ENCODE data around the genes CCDC54 and MYH15.

DNA sequence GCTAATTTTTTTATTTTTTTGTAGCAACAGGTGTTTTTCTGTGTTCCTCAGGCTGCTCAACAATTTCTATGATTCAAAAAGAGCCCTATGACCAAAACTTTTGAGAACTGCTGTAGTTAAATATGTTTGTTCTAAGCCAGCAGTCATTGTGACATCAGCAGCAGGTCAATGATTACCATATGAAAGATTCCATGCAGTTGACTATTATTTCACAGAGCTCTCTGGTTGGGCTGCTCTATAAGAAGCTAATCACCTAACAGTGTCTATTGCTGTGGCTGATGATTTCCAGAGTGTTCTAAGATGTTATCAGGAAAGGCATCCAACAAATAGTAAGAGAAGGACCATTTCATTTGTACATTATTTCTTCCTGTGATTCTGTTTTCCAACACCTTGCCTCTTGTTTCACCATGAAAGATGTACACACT is at the start of gene CCDC54:
CCDC54 (plus strand) TSS at position 266 of the 425 bp plus-strand sequence.
- RAMPAGE, long total RNA: no peak

DNA sequence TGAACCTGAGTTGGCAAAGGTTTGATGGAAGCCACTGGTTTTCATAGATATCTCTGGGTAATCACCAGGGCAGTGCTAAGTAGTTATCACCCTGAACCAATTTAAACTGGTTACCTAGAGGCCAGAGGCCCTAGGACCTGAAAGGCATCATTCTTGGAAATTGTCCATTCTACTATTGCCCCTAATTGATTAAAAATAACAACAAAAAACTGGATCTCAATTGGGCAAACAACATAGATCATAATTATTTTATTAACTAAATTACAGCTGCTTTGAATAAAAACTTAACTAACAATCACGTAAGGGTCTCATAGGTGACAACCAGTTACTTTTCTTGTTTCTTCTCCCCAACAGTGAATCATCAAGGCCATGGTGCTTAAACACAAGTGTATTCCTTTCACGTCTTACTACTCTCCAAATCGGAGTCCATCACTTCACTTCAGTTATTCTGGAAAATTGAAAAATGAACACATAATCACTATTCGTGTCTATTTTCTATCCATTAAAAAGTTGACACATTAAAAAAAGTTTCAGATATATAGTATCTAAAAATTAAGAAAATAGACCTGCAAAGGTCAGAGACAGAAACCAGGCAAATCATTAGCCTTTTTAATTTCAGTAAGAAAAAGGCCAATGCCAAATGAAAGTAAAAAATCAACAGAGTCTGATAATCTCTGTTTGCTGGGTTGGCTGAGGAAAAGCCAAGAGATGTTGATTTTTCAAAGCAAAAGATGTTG is 43.8 kb downstream of the CD47 start:
- RAMPAGE, long total RNA: no peak
- RRBS: no CpG with 5 or more reads among the region's 4 CpGs

- RAMPAGE, long total RNA: no peak
- RRBS: no CpG with 5 or more reads among the region's 1 CpG
Measured at GRCh38 chr3:108051786-108052225, 39.0 kb downstream of the CD47 start.

DNA sequence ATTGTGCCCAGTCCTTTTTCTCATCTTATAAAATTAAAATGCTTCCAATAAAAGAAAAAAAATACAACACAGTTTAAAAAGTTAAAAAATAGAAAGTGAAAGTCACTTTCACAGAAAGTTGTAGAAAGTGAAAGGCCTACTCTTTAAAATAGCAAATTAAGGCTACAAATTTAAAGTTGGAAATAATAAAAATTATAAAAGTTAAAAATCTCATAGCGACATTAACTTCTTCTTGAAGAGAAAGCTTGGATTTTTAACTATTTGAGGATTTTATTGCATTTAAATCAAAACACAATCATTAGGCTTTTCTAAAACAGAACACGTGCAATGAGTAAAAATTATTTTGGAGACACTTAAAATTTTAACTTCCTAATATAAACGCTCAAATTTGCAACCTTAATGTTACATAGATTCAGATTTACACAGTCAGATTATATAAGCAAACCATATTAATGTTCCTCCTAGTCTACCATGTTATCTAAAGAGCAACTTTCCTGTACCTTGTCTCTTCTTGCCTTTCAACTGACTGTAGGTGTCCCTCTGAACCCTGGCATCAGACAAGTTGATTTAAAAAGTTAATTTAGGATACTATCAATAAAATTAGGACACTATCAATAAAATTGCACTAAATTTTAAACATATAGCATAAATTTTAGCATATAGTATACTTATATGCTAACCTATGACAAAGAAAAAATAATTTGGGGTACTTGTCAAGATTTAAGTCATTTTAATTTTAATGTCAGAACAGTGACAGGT is 35.6 kb downstream of the CD47 start:
- RAMPAGE, long total RNA: no peak
- RRBS: no CpG with 5 or more reads among the region's 3 CpGs

GRCh38 chr3:108055779-108056433 is 34.9 kb downstream of the CD47 start:
- RAMPAGE, long total RNA: no peak
- RRBS: no CpG with 5 or more reads among the region's 4 CpGs

DNA sequence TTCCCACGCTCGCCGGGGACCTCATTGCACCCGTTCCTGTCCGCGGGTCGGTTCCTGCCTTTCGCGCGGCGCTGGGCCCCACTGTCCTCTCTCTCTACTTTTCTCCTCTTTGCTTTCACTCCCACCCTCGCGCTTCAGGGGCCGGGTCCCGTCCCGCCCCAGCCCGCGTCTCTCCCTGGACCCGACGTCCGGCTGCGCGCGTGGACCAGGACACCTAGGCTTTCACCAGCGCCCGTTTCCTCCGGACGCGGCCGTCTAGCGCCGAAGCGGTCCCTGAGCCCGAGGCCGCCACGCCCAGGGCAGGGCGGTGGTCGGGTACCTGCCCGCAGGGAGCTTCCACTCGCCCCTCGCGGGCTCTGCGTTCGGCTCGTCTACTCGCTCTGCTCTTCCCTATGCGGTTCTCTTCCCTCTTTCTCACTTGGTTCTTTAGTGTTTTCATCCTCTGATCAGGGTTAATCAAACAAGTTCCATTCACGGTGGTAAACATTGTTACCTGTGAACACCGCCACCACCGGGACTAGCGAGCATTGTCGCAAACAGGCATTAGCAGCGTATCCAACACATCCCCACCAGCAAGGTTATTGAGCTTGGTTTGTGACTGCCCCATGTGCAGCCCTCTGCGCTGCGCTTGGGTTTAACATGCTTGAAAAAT is 614 bp upstream of the CD47 start:
- RAMPAGE, long total RNA: no peak
- RRBS: 4% methylated on average over 14 of the region's 55 CpGs

DNA sequence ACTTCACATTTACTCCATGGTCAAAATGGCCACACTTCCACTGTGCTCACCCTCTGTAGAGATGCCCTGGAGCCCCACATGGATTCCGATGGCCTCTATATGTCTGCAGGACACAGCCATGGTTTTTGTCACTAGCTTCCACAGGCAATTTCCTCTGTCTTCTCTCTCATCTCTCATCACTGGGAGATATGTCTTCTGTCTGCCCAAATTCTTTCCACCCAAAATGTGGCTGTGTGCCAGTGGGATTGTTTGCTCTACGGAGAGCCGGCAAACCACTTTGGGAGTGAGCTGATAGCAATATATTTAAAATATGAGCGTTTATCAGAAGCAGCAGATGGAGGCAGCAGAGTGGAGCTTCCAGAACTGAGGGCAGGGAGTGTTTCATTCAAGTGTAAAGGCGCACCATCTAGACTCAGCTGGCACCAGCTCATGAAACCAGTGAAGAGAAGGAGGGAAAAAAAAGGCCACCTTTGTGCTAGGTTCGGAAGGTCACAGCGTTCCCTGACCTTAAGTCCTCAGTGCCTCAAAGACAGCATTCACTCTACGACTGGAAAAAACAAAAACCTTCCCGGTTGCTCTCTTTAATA is 13.5 kb upstream of the CD47 start:
- RAMPAGE, long total RNA: no peak
- RRBS: no CpG with 5 or more reads among the region's 9 CpGs

- RAMPAGE, long total RNA: no peak
- RRBS: no CpG with 5 or more reads among the region's 3 CpGs
Measured at GRCh38 chr3:108510380-108510970, at the start of gene MYH15. Gene MYH15, minus strand, starts transcription at chr3:108510596.

- RAMPAGE, long total RNA: no peak
- RRBS: no CpG with 5 or more reads among the region's 2 CpGs
Measured at GRCh38 chr3:108550374-108551319, 38.6 kb downstream of the CIP2A start.

- RAMPAGE, long total RNA: no peak
- RRBS: no CpG with 5 or more reads among the region's 4 CpGs
Measured at GRCh38 chr3:109339911-109340389, 2.6 kb upstream of the DPPA4 start.

DNA sequence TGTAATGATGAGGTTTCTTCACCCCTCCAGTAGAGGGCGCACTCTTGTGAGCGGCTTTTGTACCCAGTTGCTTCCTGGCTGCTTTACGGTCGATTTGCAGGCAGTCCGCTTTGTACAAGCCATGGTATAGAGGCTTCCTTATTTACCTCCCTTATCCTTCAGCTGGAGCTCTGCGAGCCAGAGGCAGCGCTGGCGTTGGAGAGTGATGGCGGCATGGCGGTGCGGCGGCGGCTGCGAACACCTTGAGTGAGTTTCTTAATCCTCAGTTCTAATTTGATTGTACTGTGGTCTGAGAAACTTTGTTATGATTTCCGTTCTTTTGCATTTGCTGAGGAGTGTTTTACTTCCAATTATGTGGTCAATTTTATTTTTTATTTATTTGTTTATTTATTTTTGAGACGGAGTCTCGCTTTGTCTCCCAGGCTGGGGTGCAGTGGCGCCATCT is 72.6 kb upstream of the DPPA4 start:
- RAMPAGE, long total RNA: no peak
- RRBS: no CpG with 5 or more reads among the region's 18 CpGs

GRCh38 chr3:109806747-109807490 is 469.6 kb upstream of the DPPA4 start:
- RAMPAGE, long total RNA: no peak
- RRBS: no CpG with 5 or more reads among the region's 6 CpGs

DNA sequence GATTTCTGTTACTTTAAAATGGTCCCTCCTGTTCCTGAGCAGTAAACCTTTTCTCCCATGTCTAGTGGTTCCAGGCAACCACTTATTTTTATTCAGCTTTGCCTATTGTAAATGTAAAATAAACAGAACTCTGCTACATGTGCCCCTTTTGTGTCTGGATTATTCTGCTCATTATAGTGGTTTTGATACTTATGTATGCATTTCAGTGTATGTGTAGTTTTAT is 641.4 kb upstream of the DPPA4 start:
- RAMPAGE, long total RNA: no peak

DNA sequence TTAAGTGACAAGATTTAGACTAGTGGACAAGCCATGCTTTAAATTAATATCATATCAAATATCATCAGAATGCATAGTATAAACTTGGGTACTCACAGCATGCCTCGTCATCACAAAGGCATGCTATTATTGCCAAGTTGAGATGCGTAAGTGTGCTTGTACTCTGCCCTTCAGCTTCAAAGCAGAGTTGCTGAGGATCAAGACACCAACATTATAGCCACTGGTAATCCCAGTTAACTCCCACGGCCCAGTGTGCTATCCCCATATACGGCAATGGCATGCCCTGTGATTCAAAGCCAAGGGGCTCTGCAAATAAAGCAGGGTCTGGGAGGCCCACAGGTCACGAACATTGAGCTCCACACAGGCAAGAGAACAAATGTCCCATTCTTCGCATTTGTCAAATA is 298.2 kb upstream of the NECTIN3 start:
- RAMPAGE, long total RNA: no peak
- RRBS: no CpG with 5 or more reads among the region's 6 CpGs

GRCh38 chr3:111543725-111544267 is 1.8 kb downstream of the CD96 start:
- RAMPAGE, long total RNA: no peak
- RRBS: no CpG with 5 or more reads among the region's 7 CpGs

DNA sequence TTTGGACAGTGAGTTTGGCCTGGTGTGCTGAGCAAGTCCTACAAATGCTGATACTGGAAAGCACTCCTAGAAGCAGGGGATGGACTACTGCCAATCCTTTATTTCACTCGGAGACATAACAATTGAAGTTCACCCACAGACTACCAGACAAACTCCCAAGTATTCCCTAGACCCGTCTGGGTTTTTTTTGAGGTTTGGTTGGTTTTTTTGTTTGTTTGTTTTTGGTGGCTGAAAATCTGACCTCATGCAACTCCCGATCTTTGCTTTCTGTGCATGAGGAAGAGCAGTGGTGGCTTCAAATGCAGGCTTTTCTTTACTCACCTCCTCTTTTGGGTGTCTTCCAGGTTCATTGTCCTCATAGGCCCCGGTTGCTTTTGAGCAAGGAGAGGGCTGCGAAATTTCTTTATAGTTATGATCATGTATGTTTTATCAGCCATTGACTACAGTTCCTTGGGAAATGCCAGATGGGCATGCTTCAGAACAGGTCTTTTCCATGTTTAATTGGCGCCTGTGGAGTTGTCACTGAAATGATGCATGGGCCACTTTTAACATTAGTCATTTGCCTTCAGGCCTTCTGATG is 1.8 kb downstream of the PLCXD2 start:
- RAMPAGE, long total RNA: no peak
- RRBS: no CpG with 5 or more reads among the region's 6 CpGs

DNA sequence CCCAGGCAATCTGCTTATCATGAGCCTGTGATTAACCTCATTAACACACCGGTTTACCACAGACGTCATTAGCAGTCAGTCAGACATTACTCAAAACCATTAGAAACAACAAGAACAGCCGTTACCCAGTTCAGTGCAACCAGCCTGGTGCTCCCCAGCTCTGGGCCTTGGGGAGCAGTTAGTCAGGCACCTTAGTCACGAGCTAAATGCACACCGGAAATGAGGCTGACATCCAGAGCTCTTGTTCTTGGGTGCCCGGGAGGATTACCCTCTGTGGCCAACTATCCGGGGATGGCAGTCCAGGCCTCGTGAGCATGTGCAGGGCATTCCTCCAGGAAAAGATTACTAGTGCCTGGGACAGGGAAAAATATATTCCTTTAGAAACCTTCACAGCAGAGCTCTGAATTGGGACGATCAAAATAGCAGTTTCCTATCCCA is 38.0 kb downstream of the PLCXD2 start:
- RAMPAGE, long total RNA: no peak
- RRBS: 14% methylated on average over 1 of the region's 9 CpGs

DNA sequence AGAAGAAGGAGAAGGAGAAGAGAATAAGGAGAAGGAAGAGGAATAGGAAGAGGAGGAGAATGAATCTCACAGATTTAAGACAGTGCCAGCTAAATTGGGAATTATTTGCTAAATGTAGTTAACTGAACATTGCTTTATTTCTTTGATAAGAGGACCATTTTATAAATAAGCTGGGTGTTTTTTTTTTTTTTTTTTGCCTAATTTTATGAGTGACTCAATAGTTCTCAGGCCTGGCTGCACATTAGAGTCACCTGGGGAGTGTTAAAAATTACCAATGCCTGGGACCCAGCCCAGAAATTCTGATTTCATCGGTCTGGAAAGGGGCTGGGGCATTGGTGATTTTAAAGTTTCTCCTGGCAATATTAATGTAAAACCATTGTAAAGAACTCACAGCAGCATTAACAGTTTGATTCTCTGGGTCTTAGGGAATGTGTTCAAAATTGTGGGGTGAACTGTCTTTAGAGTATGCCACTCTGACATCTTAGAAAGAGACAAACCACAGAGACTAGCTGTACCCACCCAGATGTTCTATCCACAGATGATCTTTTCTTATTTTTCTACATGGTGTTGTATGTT is 51.2 kb upstream of the PHLDB2 start:
- RAMPAGE, long total RNA: no peak
- RRBS: no CpG with 5 or more reads among the region's 1 CpG

DNA sequence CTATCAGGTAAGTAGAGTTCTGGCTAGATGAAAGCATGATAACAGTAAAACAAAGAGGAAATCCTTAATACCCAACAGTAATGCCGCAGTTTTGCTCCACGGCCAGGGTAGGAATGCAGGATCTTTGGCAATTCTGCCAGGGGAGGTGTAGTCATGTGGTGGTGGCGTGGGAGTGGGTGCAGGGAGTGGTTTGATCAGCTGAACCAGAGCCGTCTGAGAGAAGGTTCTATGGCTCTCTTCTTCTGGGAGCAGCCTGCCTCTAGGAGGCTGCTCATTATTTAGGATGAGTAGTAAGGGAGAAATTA is 32.5 kb upstream of the PHLDB2 start:
- RAMPAGE, long total RNA: no peak
- RRBS: no CpG with 5 or more reads among the region's 4 CpGs

DNA sequence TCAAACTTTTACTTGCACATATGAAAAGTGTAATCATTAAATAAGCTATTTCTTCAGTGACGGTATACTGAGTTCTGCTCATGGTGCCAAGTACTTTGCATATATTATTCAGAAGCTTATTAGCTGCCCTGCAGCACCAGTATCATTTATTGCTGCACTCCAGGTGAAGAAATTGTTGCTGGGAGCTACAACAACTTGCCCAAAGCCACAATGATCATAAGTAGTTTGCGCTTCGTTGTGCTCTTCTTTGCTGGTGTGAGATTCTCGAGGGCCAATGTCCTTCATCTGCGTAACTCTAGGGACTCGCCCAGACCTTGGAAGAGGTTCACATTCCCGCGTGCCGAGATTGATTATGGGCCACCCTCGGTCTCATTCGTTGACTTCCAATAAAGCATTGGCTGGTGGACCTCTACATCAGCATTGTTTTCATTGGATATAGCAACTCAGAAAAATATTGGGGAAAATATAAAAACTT is 506 bp upstream of the PHLDB2 start:
- RAMPAGE, long total RNA: no peak
- RRBS: no CpG with 5 or more reads among the region's 11 CpGs